ENCODE measurements around the gene INTS7.

GRCh38 chr1:211336755-211337802, 10.4 kb downstream of the TRAF5 start:
- RRBS = no CpG with 5 or more reads among the region's 20 CpGs

DNA sequence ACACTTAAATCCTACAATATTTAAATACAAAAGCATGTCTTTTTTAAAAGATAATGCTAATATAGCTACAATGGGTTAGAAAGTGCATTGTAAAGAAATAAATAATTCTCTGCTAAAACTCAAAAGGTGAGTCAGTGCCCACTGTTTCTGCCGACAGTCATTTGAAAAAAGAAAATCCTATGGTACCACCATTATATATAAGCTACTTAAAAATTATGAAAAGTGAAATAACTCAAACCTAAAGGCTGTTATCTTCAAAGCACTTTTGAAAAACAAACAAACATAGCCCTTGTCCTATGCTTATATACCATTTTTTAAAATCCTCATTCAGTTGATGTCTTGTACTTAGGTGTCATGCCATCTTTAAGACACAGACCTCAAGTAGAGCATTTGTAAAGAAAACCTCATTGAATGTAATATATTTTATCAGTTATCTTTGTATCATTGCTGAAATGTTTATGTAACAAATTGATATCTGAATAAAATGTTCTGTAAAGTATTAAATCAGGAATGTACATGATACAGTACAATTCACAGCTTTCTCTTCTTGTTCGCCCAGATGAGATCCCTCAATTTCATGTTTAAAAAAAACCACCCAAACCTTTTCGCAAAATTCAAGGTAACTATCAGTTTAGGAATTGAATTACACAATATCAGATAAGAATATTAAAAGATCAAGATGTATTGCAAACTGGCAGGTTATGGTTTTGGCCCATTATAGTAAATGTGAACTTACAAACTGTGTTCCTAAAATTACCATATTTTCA, 5.7 kb downstream of the SLC30A1 start:
- RRBS = no CpG with 5 or more reads among the region's 3 CpGs

- RRBS = no CpG with 5 or more reads among the region's 8 CpGs
These were observed 32.2 kb upstream of the SLC30A1 start for GRCh38 chr1:211611118-211611685.

- RRBS = 0% methylated on average over 1 of the region's 12 CpGs
These were observed 98.5 kb upstream of the LPGAT1 start for GRCh38 chr1:211928758-211929791.

GRCh38 chr1:212035057-212036158, at the start of gene INTS7:
INTS7 (minus strand) TSS chr1:212035557.
- RRBS = 1% methylated on average over 10 of the region's 73 CpGs

DNA sequence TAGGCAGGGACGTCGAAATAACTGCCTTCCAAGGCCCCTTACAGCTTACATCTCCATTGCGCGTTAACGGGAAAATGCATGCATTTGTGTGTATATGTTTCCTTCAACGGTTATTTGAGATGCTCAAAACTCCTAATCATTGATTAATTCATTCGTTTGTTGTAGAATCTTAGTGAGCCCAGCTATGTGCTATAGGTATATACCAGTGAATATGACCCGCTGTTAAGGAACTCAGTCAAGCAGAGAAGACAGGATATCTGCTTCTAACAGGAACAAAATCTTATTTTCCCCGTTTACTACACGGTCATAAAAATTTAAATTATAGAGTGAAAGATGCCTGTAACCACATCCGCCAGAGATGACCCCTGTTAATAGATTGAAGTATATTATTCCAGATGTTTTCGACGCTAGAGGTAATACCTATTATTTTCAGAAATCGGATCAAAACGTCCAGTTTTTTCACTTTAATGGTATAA, 649 bp downstream of the DTL start:
- RRBS = no CpG with 5 or more reads among the region's 15 CpGs

DNA sequence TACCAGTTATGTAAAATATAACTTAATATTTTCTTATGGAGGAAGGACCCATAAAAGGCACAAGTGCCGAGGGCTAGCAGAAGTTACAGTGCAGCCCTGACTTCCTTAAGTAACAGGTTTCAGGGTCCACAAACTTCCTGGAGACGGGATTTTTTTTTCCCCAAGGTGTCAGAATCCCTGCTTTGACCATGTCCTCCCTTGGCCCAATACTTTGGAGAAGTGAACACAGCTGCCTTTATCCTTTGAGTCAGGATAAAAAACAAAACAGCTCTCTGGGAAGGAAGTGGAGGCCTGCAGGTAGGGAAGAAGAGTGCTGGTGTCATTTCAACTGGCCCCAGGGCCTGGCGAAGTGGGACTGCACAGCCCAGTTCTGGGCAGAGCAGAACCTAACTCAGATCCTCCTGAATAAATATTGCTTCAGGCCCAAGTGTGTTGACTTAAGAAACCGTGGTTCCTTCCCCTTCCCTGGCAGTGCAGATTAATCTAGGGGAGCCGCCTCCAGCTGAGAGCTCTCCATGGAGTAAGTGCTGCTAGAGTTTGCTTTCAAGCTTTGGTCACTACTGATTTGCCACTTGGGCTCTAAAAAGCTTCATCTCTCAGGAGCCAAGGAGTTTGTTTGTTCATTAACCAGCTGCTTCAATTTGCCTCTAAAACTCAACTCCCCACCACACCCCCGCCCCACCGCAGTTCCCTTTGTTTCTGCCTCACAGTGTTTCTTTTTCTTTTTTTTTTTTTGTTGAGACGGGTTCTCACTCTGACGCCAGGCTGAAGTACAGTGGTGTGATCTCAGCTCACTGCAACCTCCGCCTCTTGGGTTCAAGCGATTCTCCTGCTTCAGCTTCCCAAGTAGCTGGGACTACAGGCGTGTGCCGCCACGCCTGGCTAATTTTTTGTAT, 112.0 kb downstream of the DTL start:
- RRBS = no CpG with 5 or more reads among the region's 14 CpGs

DNA sequence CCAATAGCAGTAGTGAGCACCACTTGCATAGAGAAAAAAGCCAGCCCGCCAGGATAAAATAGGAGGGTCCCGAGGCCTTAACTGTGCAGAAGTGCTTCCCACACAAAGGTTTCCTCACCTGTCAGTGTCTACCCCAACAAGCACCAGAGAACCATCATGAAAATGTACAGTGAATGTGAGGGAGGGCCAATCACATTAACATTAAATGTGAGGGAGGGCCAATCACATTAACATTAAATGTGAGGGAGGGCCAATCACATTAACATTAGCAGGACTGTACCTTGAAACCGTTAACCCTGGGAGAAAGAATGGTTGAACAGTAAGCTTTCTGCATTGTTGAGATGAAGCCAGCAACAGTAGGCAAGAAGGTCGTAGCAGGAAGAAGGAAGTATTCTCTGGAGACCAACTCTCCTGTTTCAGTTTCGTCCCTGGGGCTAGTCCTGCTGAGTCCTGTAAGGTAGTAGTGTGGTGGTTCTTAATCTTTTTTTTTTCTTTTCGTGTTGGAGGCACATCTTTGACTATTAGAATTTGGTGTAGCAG, 98.8 kb upstream of the PPP2R5A start:
- RRBS = no CpG with 5 or more reads among the region's 6 CpGs

DNA sequence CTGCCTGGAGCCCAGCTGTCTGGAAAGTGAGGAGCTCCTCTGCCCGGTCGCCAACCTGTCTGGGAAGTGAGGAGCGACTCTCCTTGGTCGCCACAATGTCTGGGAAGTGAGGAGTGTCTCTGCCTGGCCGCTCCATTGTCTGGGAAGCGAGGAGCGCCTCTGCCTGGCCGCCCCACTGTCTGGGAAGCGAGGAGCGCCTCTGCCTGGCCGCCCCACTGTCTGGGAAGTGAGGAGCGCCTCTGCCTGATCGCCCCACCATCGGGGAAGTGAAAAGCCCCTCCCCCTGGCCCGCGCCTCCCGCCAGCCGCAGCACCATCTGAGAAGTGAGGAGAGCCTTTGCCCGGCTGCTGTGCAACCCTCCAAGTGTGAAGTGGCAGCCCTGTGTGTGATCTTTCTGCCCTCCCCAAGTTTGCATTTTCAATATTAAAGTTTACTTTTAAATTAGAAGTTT, 95.1 kb upstream of the PPP2R5A start:
- RRBS = no CpG with 5 or more reads among the region's 19 CpGs

DNA sequence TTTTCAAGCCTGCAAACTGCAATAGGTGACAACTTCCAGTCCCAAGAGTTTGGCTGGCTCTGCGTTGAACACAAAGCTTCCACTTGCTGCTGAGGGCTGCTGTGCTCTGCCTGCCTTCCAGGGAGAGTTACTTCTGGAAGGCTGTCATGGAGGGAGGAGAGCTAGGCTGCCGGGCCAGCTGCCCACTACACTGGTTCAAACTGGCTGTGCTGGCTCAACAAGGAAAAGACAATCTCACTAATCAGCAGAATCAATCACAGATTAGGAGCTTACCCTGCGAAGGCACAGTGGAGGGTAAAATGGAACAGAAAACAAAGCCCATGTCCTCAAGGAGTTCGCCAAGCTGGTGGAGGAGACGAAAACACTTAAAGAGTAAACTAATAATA, 46.6 kb upstream of the PPP2R5A start:
- RRBS = no CpG with 5 or more reads among the region's 5 CpGs

DNA sequence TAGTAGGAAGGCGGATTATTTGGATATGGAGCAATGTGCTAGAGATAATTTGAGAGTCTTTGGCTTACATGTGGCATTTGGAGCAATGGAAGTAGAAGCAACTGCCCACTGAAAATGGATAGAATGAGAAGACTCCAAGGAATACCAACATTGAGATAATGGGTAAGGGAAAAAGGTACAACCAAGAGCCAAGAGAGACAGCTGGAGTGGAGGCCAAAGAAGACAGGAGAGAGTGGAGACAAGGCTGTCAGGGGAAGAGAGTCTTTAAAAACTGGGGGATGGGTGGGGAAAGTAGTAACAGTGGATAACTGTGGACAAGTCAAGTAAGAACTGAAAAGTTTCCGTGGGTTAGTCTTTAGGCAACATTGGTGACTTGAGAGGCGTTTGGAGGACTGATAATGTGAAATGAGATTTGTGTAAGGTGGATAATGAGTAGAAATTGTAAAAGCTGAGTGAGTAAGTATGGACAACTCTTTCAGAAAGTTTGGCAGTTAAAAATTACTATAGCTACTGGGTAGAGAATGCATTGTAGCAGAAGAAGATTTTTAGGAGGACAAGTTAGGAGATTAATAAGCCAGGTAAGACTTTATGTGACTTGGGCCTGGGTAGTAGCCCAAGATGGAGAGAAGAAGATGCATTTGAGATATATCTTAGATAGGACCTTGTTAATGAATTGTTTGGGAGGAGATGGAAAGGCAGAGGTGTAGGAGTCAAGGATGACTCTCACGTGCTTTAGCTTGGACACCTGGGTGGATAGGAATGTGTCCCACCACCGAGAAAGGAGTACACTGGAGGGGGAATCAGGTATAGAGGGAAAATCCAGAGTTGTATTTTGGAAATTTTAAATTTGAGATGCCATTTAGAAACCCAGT, 10.5 kb downstream of the PPP2R5A start:
- RRBS = no CpG with 5 or more reads among the region's 5 CpGs

DNA sequence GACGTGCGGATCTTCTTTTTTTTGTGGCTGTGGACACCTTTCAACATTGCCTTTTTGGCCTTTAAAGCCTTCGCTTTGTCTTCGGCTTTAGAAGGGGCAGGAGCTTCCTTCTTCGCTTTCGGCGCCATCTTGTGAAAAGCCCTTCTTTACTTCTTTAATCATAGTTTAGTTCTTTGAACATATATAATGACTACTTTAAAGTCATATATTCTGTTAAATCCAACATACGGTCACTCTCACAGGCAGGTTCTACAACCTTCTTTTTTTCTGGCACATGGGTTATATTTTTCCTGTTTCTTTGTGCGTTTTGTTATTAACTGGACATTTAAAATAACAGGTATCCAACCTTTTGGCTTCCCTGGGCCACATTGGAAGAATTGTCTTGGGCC, 24.2 kb downstream of the PPP2R5A start:
- RRBS = no CpG with 5 or more reads among the region's 9 CpGs

DNA sequence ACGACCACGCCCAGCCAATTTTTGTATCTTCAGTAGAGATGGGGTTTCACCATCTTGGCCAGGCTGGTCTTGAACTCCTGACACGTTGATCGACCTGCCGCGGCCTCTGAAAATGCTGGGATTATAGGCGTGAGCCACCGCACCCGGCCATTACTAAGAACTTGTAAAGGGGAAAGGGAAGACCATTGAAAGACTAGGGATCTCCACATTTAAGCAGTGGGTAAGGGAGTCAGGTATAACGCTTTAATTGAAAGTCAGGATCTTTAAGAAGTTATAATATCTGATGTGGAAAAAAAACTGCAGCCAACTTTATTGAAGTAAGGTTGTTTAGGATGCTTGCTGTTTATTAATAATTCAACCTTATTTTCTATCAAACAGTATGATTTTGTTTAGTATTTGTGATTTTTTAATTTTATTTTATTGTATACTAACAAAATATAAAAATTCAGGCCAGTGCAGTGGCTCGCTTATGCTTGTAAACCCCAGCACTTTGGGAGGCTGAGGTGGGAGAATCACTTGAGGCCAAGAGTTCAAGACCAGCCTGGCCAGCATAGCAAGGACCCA, 44.7 kb downstream of the PPP2R5A start:
- RRBS = no CpG with 5 or more reads among the region's 11 CpGs

DNA sequence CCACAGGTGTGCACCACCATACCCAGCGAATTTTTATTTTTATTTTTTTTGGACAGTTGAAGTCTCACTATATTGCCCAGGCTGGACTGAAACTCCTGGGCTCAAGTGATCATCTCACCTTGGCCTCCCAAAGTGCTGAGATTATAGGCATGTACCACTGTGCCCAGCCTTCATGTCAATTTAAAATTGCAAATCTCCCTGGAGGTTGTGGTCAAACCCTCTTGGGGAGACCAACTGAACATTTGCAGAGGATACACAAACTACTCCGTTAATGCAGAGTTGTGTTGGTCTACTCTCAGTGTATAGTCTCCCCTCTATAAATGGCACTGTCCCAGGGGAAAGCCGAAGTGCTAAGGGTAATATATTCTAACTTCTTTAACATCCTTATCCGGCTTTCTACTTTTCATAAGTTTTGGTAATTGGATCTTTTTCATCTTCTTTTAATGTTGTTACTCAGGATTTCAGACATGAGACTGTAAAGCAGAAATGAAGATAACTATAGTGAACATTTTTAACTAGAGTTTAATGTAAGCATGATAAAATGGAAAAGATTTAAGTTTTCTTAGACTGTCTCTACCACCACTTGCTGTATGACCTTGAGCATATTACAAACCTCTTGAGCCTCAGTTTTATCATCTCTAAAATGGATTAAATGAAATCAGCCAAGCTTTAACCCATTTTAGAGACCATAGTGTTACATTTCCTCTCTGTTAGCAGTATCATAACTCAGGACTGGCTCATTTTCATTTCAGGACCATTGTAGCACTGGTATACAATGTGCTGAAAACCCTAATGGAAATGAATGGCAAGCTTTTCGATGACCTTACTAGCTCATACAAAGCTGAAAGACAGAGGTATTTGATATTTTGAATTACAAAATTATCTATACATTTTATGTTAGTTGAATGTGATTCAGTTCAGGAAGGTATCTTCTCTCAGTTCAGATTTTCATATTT, 56.5 kb downstream of the PACC1 start:
- RRBS = no CpG with 5 or more reads among the region's 5 CpGs

DNA sequence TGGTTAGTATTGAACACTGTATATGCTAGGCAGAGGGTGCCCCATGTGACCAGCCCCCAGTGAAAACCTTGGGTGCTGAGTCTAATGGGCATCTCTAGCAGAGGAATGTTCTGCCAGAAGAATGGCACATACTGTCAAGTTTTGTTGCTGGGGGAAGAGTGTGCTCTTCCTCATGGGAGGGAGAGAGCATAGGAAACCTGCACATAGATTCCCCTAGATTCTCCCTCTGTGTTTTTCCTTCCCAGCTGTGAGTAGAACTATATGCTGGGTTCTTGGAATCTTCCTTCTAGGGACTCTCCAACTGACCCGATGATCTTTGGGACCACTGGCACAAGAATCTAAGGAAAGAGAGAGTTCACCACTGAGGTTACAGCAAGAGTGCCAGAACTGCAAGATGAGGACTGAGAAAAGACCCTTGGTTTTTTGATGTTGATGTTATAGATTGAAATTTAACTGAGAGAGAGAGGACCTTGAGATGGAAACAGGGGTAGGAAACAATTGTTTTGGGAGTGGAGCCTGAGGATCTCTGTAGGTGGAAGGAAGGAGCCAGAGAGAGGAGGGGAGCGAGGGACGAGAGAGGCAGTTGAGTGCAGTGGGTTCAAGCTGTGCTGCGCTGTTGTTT, 1.8 kb downstream of the NENF start:
- RRBS = no CpG with 5 or more reads among the region's 4 CpGs

DNA sequence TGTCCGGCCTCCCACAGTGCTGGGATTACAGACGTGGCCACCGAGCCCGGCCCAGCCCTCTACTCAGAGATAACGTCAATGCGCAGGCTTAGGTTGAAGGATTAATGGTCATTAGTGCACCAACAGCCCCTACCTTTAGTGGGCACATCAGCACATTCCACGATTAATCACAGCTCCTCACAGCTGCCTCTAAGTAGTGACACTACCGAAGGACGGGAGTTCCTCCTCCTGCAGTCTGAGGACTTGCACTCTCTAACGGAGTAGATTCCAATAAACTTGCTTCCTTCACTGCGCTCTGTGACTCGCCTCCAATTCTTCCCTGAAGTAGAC, 477 bp upstream of the FLVCR1 start:
- RRBS = no CpG with 5 or more reads among the region's 12 CpGs

GRCh38 chr1:213045307-213045817, 5.7 kb upstream of the RPS6KC1 start:
- RRBS = no CpG with 5 or more reads among the region's 9 CpGs

- RRBS = no CpG with 5 or more reads among the region's 1 CpG
These were observed 275.8 kb downstream of the RPS6KC1 start for GRCh38 chr1:213326786-213327271.

GRCh38 chr1:213473914-213474541, 423.0 kb downstream of the RPS6KC1 start:
- RRBS = no CpG with 5 or more reads among the region's 8 CpGs

DNA sequence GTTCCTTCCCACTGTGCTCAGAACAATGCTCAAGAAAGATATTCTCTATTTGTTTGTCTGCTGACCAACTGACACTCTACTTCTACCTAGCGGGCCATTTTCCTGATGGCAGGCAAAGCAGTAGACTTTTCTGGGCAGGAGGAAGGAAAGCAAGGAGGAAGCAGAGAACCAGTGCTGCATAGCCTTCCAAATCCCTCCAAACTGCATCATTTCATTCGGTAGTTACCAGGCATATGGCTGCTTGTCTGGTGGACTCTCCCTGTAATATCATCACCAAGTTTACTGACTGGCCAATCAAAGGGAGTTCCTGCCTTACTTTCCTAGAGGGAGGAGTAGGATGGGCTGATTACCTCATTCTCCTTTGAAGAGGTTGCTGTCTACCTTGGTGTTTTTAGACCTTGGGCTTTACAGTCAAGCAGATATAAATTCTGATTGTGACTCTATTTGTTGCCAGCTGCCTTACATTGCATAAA, 297.5 kb upstream of the PROX1 start:
- RRBS = no CpG with 5 or more reads among the region's 2 CpGs